Mucosa of descending colon (tissue), 1 donor: ENCODE measurements around the genes TUBG1, CCR10, CNTNAP1 and PSME3.

DNA sequence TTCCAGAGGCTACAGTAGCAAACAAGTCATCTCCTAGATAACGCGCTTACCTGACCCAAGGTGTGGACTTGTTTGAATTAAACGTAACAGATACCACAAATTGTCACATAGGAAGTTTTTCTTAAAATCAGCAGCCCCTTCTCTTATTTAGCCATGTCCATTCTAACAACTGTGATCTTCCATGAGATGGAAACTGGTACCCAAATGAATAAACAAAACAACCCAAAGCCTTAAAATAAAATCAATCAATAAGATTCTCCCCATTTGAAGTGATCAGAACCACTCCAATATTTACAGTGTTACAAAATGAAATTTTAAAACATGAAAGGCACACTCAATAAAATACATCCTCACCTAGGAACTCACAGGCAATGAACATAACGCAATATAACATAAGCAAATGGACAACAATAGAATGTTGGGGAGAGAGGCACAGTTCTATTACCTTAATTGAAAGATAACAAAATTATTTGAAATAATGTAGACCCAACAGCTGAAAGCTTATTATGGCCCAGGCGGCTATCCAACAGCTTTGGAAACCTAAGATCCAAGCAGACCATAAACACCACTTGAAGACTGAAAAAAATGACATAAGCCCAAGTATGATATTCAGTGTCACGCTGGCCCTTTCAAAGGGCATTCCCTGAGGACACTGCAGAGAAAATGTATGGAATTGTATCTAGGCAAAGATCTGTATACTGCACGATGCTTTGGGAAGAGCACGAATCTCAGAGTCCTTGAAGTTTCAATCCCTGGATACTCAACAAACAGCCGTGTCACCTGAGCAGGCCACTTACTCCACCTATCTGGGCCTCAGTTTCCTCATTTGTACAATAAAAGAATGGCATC is 1.6 kb downstream of the STAT5B start:
- PRO-cap, result no peak

GRCh38 chr17:42287191-42287830 is 987 bp upstream of the STAT5A start:
- PRO-cap, result bidirectional peak, plus-strand start at chr17:42287439, minus-strand start at chr17:42287321; unidirectional peak, plus-strand start at chr17:42287686

DNA sequence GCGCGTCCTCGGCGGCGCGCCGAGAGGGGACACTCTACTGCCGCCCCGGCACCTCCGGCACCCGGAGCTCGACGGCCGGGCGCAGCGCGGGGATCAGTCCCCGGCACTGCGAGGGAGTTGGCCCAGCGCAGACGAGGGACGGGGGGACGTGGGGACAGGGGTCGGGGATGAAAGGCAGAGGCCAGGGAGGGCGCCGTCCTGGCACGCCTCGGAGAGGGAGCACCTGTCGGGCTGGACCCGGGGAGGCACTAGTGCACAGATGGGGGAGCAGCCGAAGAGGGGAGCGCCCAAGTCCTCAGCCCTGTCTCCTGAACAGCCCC is 276 bp downstream of the STAT5A start:
- PRO-cap, result no peak

GRCh38 chr17:42303775-42304683 is 15.7 kb downstream of the STAT5A start:
- PRO-cap, result no peak

DNA sequence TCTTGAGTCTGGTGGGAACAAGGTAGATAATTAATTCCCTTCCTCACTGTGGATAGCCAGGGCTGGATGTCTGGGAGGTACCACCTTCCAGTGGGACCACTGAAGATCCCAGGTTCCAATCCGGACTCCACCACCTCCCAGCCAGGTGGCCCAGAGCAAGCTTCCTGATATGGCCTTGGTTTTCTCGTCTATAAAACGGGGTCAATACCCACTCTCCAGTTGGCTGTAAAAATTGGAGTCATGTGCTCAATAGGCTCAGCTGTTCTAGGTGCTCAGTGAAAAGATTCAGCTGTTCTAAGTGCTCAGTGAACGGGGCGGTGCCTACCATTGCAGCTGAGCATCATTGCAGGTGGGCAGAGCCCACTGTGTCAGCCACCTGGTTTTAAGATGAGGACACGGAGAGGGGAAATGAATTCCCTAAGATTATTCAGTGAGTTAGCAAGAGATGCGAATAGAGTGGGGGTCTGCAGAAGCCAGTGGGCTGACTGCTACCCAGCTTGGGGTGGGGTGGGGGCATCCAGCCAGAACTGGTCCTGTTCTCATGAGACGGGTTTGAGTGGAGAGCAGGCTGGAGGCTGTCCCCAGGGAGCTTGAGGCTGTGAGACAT is 21.7 kb downstream of the STAT5A start:
- PRO-cap, result no peak

- PRO-cap, result unidirectional peak, minus-strand start at chr17:42311644
These were observed 23.1 kb downstream of the STAT5A start for GRCh38 chr17:42311157-42312028.

GRCh38 chr17:42456363-42457172 is 2.1 kb upstream of the ATP6V0A1 start:
- PRO-cap, result unidirectional peak, plus-strand start at chr17:42457070

GRCh38 chr17:42494198-42494697 is 35.6 kb downstream of the ATP6V0A1 start:
- PRO-cap, result no peak

GRCh38 chr17:42541180-42541795 is 5.2 kb downstream of the NAGLU start:
- PRO-cap, result bidirectional peak, plus-strand start at chr17:42541575, minus-strand start at chr17:42541445

GRCh38 chr17:42546110-42546381 is 6.7 kb upstream of the HSD17B1 start:
- PRO-cap, result no peak

DNA sequence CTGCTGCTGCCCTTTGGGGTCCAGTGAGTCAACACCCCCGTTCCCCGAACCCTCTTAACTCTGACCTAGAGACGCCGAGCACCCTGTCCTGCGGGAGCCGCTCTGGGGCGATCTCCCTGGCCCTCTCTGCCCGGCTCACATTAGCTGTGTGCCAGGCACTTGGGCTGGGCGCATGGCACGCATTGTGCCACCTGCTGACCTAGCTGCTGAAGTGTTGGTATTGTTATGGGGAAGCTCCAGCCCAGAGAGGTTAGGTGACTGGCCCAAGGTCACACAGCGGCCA is 1.1 kb downstream of the HSD17B1 start:
- PRO-cap, result no peak

GRCh38 chr17:42609491-42609883 is at the start of gene TUBG1:
Gene TUBG1, plus strand, starts transcription at chr17:42609683.
- PRO-cap, result bidirectional peak, plus-strand start at chr17:42609664, minus-strand start at chr17:42609374

DNA sequence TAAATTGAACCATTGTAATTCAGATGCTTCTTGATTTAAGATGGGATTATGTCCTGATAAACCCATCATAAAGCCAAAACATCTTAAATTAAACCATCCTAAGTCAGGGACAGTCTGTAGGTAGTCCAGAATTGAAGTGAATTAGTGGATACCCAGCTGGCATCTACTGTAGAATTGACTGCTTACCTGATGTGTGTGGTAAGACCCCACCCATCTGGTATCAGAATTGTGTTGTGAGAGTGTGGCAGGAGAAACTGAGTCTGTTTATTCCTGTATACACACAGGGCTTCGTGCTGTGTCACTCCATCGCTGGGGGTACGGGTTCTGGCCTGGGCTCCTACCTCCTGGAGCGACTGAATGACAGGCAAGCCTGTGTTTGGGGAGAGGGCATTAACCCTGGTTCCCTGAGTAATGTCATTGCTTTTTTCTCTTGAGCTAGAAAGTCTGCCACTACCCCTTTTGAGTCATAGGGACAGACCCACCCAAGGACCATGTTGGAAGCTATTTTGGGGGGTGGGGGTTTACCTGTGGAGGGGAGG is 3.7 kb downstream of the TUBG2 start:
- PRO-cap, result no peak

- PRO-cap, result no peak
These were observed 1.7 kb downstream of the PLEKHH3 start for GRCh38 chr17:42674771-42675875.

DNA sequence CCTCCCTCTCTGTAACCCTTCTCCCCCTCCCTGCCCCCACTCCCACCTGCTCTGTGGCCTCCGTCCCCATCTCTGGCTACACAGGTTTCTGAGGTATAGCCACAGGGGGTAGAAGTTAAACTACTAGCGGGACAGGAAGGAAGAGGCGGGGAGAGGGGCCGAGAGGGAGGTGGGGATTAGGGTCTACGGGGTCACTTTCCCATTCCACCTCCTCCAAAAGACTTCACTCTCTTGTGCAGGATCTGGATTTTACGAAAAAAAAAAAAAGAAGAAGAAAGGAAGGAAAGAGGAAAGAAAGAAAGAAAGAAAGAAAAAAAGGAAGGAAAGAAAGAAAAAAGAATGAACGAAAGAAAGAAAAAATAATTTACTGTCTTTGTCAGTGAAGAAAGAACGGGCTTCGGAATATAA is at the start of gene CCR10:
TSS of gene CCR10 (minus strand) at position 90 of the 408 bp plus-strand sequence.
- PRO-cap, result no peak

DNA sequence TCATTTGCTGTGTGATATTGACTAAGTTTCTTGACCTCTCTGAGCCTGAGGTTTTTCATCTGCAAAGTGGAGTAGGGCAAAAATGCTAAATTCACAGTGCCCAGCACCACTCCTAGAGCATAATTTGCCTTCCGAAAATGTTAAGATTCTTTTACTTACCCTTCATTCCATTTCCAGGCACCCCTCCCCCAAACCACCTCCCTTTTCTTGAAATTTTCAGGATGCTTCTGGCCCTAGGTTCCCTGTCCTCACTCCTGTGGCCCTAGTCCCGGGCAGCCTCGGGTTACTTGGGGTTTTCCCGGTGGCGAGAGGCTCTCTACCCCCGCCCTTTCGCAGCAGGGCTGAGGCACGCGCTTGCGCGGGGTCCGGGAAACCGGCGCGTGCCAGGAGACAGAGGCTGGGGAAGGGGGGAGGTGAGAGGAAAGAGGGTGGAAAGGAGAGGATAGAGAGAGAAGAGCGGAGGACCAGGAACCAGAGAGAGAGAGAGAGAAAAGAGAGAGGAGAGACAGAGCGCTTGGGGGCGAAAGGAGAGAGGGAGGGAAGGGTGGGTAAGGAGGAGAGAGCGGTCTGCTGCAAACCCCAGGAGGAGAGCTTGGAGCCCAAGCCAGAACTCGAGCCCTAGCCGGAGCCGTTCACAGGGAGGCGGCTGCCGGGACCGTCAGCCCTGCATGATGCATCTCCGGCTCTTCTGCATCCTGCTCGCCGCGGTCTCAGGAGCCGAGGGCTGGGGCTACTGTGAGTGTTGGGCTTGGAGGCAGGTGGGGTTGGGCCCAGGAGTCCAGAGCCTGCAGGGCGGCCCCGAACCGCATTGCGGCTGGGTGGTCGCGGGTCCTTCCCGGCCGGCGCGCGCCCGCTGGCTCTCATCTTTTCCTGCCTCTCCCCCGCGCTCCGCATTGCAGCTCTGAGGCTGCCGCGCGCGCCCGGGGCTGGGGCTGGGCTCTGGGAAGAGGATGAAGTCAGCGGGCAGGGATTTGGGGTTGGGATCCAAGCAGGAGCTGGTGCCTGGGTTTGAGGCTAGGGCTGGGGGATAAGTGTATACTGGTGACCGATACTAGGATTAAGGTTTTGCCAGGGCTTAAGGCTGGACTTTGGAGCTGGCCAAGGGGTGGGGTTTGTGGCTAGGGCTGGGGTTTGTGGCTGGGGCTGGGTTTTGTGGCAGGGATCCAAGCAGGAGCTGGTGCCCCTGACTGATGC is at the start of gene CNTNAP1:
TSS of gene CNTNAP1 (plus strand) at position 370 of the 1,194 bp plus-strand sequence.
- PRO-cap, result no peak

DNA sequence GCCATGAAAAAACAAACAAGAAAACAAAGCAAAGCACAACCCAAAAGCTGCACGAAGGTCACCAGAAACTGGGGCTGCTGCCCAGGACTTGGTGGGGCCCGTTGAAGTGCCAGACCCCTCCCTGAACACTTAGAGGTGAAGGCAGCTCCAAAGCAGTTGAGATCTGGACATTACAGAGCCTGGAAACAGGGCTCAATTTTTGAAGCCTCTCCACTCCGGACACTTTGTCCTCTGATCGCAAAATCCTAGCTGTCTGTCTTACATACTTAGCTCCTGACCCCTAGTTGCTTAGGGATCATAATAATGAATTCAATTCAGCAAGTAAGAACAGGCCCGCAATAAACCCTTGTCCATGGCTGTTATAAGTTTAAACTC is 4.8 kb upstream of the EZH1 start:
- PRO-cap, result no peak

DNA sequence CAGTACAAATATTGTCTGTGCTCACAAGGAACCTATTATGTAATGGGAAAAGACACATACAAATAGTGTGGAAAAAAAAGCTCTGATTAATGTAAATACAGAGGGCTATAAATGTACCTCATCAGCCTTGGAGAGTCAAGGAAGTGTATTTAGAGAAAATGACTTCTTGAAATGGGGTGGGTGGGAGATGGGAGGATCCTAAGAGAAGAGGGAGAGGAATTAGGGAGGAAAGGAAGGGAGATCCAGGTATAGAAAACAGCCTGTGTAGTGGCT is 6.5 kb downstream of the CNTD1 start:
- PRO-cap, result unidirectional peak, plus-strand start at position 138 of the sequence

- PRO-cap, result unidirectional peak, plus-strand start at chr17:42832747; bidirectional peak, plus-strand start at chr17:42833419, minus-strand start at chr17:42833380
These were observed at the start of gene PSME3 for GRCh38 chr17:42832607-42833701. Gene PSME3, plus strand, starts transcription at chr17:42833397.

GRCh38 chr17:42893048-42893754 is 7.4 kb upstream of the G6PC1 start:
- PRO-cap, result no peak